Daoy (cell line): ENCODE results near the genes PPY and UBTF.

DNA sequence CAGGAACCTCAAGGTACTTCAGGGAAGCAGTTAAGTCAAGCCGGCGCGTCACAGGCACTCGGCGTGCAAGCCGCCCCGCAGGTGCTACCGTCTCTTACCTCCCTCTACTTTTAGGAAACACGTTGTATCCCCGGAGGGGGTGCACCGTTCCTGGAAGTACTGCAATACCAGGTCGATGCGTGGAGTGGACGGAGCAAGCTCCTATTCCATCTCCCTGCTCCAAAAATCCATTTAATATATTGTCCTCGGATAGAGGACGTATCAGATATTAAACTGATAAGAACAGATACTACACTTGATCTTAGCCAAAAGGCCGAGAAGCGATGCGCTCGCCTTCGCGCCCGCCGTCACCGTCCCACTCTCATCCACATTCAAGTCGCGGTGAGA lies 61.7 kb upstream of the CCDC200 start:
- RAMPAGE, long total RNA, result no peak

DNA sequence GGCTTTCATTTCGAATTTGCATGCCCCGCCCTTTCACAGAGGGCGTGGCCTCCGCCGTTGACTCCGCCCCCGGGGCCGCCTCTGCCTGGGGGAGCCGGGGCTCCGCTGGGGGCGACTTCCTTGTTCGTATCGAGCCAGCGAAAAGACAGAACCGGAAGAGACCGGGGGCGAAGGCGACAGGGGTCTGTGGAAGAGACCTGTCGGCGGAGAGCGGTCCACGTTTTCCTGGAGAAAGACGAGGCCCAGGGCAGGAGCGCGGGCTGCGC lies 62.2 kb upstream of the CCDC200 start:
- RAMPAGE, long total RNA, result no peak

DNA sequence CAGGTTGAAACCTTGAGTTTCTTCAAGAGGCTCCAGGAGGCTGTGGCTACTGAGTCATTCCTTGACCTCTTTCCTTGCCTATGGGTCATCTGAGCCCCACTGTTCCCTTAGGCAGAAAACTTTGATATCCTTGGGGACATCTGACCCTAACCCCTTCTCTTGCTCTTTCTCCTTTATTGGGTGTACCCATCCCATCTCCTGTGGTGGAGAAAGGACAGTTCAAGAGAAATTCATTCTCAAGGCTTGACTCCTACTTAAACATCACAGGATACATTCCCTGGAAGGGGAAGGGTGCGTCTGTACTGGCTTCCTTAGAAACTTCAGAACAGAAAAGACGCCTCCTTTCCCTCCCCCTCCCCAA lies 12.6 kb downstream of the ARL4D start:
- RAMPAGE, long total RNA, result no peak

- RAMPAGE, long total RNA, result no peak
Measured at GRCh38 chr17:43465220-43465419, 18.7 kb upstream of the DHX8 start.

DNA sequence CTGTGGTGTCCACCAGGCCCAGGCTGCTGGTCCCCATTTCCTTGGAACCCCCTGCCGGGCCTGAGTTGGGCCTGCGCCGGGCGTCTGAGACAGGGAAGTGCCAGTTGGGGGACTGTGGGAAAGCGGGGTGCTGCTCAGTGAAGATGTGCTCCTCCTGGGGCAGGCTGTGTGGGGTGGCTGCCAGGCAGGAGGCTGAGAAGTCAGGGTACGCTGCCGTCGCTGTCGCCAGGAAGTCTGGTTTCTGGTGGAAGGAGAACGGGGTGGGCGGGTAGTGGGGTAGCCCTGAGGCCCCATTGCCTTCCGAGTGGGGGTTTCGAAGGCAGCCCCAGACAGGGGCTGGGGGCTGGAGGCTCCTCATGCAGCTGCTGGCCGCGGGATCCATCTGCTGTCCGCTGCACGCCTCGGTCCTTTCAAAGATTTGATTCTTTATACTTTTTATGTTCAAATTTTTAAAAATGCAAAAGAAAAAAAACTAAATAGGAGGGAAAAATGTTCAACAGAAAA lies 517 bp downstream of the MEOX1 start:
- RAMPAGE, long total RNA, result no peak

- RAMPAGE, long total RNA, result no peak
Measured at GRCh38 chr17:43713517-43714177, 44.9 kb downstream of the SOST start.

GRCh38 chr17:43758368-43758617 lies 298 bp downstream of the SOST start:
- RAMPAGE, long total RNA, result no peak

GRCh38 chr17:43776640-43776992 lies 2.2 kb downstream of the DUSP3 start:
- RAMPAGE, long total RNA, result no peak

GRCh38 chr17:43823157-43823981 lies 9.6 kb downstream of the MPP3 start:
- RAMPAGE, long total RNA, result no peak

DNA sequence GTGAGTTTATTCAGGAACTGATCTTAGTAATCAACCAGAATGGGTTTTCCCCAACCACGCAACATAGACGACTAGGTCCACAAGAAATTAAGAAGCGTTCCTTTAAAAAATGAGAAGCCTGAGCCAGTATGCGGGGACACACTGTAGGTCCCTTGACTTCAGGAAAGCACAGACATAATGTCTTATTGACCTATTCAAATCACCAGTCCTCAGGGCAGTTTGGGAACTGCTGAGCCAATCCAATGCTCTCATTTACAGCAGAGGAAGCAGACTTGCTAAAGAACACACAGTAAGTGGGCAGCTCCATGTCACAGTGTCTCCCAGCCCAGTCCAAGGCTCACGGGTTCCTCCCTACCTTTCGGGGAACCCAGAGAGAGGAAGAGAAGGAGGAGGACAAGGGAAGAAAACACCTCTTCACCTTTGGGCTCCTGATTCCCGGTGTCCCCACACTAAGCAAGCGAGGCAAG lies 2.2 kb downstream of the MPP3 start:
- RAMPAGE, long total RNA, result no peak

GRCh38 chr17:43842066-43842409 lies 4.9 kb upstream of the CD300LG start:
- RAMPAGE, long total RNA, result no peak

DNA sequence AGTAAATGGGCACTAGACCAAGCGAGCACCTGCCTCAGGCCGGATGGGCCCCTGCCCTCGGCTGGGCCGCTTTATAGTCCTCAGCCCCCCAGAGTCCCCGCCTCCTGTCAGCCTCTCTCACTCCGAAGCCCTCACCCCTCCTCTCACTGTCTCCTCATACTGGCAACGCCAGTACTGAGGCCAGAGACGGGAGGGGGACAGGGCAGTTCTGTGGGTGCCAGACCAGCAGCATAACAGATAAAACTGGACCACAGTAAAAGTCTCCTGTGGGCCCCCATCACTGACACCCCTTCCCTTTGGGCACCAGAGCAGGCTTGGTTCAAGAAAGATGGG lies at the start of gene PPY:
PPY (minus strand) TSS at position 45 of the 333 bp plus-strand sequence.
- RAMPAGE, long total RNA, result no peak

DNA sequence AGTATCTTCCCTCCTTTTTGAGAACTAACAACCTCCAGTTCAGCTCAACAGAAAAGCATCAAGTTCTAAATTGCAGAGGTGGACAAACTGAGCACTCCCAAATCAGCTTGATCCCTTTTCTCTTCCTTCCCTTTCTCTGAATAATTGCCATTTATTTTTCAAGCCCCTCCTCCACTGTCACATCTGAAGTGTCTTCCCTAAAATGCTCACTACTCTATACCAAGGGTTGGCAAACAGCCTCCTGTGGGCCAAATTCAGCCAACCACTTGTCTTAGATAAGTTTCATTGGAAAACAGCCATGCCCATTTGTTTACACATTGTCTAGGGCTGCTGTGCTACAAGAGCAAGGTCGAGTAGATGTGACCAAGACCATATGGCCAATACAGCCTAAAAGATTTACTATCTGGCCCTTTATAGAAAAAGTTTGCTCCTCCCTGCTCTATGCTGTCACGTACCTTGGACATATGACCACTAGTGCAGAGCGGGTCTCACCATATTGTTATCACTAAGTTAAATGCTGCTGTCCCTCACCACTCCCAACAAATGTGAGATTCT lies 13.4 kb downstream of the LSM12 start:
- RAMPAGE, long total RNA, result no peak

- RAMPAGE, long total RNA, result no peak
Measured at GRCh38 chr17:44093397-44093894, 22.9 kb downstream of the G6PC3 start.

- RAMPAGE, long total RNA, result no peak
Measured at GRCh38 chr17:44198202-44199143, 1.2 kb downstream of the ATXN7L3 start.

- RAMPAGE, long total RNA, result no peak
Measured at GRCh38 chr17:44211428-44212508, 7.7 kb downstream of the UBTF start.

- RAMPAGE, long total RNA, result start-site peak on the minus strand at chr17:44219480-44219505, 27 and 13 reads in 2 replicates
Measured at GRCh38 chr17:44219342-44220285, at the start of gene UBTF. UBTF (minus strand) TSS chr17:44219675.

- RAMPAGE, long total RNA, result no peak
Measured at GRCh38 chr17:44222927-44223407, 3.5 kb upstream of the UBTF start.

- RAMPAGE, long total RNA, result no peak
Measured at GRCh38 chr17:44352634-44353115, 7.6 kb downstream of the GRN start.

- RAMPAGE, long total RNA, result no peak
Measured at GRCh38 chr17:44398957-44399347, 9.5 kb upstream of the ITGA2B start.